Lower leg skin (tissue), 2 donors: ENCODE results near the gene CCT6B.

DNA sequence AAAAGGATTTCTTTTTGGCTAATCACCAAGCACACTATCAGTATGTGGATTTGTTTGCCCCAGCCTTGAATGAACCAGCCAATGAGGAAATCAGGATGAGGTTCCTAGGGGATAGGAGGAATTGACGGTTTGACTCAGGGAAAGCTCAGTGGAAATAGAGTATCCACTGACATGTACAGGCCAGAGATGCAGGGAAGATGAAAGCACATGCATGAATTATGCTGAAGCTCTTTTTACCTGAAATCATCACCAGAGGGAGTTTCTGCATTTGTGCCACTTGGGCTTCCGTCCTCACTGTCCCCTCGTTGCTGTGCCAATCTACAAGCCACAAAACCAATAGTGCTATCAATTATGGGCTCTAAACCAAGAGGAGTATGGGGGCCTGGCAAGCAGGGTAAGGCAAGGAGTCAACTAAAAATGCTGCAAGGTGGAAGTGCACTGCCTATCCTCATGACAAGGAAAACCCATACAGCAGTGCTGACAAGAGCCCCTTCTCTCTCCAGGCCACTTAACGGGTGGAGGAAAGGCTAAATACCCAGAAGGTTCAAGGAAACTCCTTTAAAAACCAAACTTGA lies 919 bp downstream of the C17orf75 start:
- PRO-cap: no peak
- RAMPAGE, long total RNA, 2 experiments: no peak in any of the 2 experiments

DNA sequence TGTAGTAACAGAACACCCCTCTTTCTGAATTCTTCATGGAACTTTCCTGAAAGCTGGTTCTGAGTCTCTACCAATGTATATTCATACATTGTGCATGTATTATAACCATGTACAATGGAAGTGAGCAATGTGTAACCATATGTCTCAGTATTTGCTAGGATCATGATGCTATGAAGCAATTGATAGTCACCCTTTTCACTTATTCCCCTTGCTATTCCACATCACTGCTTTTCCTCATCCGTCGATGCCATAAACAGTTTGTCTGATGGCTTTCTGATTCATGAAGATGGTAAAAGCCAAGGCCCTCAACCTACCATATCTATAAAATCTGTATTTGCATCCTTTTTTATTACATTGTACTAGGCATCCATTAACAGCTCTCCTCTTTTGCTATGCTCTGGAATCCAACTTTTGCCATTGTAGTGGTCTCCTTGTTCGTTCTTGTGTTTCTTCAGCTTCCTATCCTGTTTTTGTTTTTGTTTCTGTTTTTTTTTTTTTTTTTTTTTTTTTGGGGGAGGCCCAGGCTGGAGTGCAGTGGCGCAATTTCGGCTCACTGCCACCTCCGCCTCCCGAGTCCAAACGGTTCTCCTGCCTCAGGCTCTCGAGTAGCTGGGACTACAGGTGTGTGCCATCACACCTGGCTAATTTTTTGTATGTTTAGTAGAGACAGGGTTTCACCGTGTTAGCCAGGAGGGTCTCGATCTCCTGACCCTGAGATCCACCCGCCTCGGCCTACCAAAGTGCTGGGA lies 34.5 kb downstream of the ZNF207 start:
- PRO-cap: no peak
- RAMPAGE, long total RNA, 2 experiments: no peak in any of the 2 experiments

DNA sequence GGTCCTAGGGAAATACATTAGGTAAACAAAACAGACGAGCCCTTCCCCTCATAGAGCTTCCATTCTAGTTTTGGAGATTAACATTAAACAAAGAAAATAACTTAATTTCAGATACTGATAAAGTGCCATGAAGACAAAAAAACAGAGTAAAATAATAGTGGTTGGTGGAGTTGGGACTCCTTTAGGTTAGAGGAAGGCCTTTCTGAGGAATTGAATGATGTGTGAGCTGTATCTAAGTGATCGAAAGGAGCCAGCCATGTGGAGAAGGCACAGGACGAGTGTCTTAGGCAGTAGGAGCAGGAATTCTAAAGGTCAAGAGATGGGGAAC lies 43.6 kb downstream of the ZNF207 start:
- PRO-cap: no peak
- RAMPAGE, long total RNA, 2 experiments: no peak in any of the 2 experiments

GRCh38 chr17:32483166-32484374 lies 3.2 kb upstream of the CDK5R1 start:
- PRO-cap: no peak
- RAMPAGE, long total RNA, 2 experiments: no peak in any of the 2 experiments

GRCh38 chr17:32489125-32490039 lies 2.6 kb downstream of the CDK5R1 start:
- PRO-cap: no peak
- RAMPAGE, long total RNA, 2 experiments: no peak in any of the 2 experiments

DNA sequence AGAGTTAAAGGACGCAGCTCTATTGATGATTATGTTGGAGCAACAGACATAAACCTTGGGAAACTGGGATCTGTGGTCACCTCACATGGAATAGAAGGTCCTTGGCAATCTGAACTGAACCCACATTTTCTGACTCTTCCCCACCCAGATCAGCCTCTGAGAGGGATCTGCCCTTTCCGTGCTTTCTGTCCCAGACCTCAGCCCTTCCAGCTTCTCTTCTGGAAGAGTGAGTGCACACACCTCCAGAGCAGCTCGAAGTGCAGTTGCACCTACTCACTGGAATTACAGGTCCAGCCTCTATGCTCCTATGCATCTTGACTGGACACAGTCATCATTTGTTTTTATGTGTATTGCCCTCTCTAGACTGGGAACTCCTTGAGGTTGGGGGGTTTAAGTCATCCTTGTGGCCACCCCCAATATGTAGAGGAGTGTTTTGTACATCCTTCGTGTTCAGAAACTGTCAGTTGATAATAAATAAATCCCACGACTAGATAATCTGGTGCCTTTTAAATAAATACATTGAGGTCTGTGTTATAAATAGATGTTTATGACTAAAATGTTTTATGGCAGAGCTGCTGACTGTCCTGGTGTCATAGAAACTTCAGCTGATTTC lies 81.9 kb downstream of the CDK5R1 start:
- PRO-cap: no peak
- RAMPAGE, long total RNA, 2 experiments: start-site peak on the minus strand in 1 of 2 experiments, centred at position 359 of the sequence, 8 reads per replicate

DNA sequence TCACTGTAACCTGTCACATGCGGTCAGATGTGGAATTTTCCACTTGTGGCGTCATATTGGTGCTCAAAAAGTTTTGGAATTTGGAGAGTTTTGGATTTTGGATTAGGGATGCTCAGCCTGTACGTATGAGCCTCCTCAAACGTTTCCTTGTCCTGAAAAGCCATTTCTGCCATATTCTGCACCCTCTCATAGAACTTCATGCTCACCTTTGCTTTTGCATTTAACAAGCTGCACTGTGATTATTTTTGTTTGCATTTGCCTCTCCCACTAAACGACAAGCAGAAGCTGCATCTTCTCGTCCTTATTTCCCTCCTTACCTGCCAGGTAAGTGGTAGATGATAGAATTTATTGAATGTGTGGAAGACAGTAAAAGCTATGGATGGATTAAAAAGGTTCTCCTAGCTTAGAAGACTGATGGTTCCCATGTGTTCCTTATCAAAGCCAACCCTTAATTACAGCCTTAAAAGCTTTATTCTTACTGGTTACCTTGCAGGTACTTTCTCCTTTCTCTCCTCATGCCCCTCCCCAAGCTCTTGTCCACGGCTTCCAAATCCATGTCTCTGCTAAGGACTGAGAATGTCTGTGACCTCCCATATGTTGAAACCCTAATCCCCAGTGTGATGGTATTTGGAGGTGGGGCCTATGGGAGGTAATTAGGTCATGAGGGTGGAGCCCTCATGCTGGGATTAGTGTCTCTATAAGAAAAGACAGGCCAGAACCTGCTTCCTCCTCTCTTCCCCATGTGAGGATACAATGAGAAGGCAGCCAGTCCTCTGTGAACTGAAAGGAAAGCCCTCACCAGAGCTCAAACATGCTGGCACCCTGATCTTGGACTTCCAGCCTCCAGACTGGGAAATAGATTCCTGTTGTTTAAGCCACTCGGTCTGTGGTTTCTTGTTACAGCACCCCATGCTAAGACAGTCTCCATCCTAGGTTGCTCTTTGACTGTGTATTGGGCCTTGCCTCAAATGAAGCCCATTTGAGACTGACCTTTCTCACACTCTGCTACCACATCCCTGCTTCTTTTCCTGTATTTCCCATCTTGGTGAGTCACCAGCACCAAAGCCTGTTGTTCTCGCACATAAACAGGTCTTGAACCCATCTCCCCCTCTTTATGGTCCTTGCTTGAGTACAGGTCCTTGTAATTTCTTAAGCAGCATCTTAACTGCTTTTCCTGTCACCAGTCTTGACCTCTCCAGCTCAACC lies 134.7 kb downstream of the CDK5R1 start:
- PRO-cap: no peak
- RAMPAGE, long total RNA, 2 experiments: no peak in any of the 2 experiments

- PRO-cap: no peak
- RAMPAGE, long total RNA, 2 experiments: start-site peak on the minus strand in 1 of 2 experiments, at chr17:32684255-32684272 at its widest, 30 reads per replicate
These were observed 192.8 kb downstream of the MYO1D start for GRCh38 chr17:32684188-32684441.

DNA sequence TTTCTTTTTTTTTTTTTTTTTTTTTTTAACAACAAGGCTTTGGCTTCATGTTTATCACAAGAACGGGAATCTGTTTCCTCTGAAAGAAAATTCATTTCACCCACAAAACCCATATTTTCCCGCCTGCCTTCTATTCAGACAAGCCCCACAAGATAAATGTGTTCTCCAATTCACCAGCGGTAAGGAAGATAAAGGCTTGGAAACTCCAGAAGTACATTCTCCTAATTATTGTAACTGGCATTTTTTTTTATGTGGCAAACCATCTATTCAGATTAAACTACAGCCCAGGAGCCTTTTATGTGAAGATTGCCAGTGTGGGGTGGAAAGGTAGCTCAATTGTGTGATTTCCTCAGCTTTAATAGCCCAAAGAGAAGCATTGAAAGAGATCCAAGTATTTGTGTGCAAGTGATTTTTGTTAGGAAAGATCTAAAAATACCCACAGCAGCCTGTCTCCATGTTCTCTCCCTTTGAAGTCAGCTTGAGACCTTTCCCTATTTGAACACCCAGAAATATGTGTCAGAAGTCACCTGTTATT lies 451.4 kb upstream of the CCL2 start:
- PRO-cap: no peak
- RAMPAGE, long total RNA, 2 experiments: no peak in any of the 2 experiments

DNA sequence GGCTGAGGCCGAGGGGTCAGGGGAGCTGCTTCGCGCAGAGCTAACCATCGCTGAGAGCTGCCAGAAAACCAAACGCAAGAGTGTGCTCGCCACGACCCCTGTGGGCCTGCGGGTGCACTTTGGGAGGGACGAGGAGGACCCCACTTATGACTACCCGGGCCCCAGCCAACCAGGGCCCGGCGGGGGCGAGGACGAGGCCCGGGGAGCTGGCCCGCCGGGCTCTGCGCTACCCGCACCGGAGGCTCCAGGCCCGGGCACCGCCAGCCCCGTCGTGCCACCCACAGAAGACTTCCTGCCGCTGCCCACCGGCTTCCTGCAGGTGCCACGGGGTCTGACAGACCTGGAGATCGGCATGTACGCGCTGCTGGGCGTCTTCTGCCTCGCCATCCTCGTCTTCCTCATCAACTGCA lies 57.9 kb downstream of the TMEM132E start:
- PRO-cap: no peak
- RAMPAGE, long total RNA, 2 experiments: no peak in any of the 2 experiments

GRCh38 chr17:34731985-34732363 lies 152.6 kb downstream of the TMEM132E start:
- PRO-cap: no peak
- RAMPAGE, long total RNA, 2 experiments: no peak in any of the 2 experiments

GRCh38 chr17:34960903-34961709 lies at the start of gene CCT6B:
TSS of gene CCT6B (minus strand) at chr17:34961460.
- PRO-cap: bidirectional peak, plus-strand start at chr17:34961540, minus-strand start at chr17:34961491
- RAMPAGE, long total RNA, 2 experiments: start-site peak on the plus strand in 2 of 2 experiments, at chr17:34961556-34961561 at its widest, 35 to 58 reads per replicate; start-site peak on the minus strand in 1 of 2 experiments, at chr17:34961406-34961497 at its widest, 10 reads per replicate

- PRO-cap: no peak
- RAMPAGE, long total RNA, 2 experiments: no peak in any of the 2 experiments
These were observed 38.7 kb downstream of the LIG3 start for GRCh38 chr17:35019109-35019308.

DNA sequence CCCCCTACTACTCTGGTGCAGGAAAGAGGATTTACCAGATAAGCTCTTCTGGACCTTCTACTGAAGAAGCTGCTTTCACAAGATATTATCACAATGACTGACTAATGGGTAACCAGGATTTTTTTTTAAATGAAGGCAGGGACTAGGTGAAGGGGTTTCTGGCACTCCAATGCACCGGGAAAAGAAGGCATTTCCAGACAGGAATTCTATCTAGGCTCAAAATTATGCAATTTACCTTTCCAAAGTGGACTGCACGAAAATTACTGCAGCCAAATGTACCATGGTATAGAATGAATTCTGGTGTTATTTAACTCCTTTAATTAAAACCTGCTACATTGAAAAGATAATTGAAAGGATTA lies 16.5 kb downstream of the RFFL start:
- PRO-cap: no peak
- RAMPAGE, long total RNA, 2 experiments: no peak in any of the 2 experiments

- PRO-cap: no peak
- RAMPAGE, long total RNA, 2 experiments: no peak in any of the 2 experiments
These were observed 58.3 kb downstream of the SLFN11 start for GRCh38 chr17:35314799-35315854.

GRCh38 chr17:35409738-35410703 lies 22.3 kb downstream of the SLFN12 start:
- PRO-cap: no peak
- RAMPAGE, long total RNA, 2 experiments: no peak in any of the 2 experiments

- PRO-cap: no peak
- RAMPAGE, long total RNA, 2 experiments: start-site peak on the minus strand in 1 of 2 experiments, at chr17:35433152-35433182 at its widest, 8 reads per replicate
These were observed 588 bp upstream of the SLFN12 start for GRCh38 chr17:35432790-35433386.

GRCh38 chr17:35449318-35449882 lies 834 bp upstream of the SLFN13 start:
- PRO-cap: no peak
- RAMPAGE, long total RNA, 2 experiments: no peak in any of the 2 experiments

DNA sequence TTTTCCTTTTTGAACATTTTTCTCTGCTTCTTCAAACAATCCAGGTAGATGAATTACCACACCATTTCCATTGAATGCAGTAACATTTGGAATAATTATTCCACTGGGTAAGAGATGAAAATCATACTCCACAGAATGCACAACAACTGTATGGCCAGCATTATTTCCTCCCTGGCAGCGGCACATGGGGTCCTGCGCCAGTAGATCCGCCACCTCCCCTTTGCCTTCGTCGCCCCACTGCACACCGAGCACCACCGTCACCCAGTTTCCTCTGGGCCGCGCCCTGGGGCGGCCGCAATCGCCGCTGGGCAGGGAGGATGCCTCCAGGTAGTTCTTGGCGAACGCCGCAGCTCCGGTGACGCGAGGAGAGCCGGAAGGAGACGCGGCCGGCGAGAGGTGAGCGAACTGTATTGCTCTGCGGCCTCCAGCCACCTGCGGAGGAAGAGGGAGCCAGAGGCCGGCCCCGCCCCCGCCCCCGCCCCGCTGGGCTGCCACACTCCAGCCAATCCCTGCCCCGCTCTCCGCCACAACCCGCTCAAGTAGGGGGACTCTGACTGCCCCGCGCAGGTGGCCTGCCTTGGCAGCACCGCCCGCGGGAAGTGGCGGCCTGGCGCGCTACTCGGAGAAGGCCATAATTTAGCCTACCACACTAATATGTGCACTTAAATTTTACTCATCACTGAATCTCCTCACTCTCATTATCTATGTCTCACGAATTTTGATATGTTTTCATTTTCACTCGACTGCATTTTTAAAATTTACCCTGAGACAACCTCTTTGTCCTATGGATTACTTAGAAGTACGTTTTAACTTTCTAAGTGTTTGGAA lies 11.9 kb upstream of the SLFN13 start:
- PRO-cap: no peak
- RAMPAGE, long total RNA, 2 experiments: no peak in any of the 2 experiments

- PRO-cap: no peak
- RAMPAGE, long total RNA, 2 experiments: no peak in any of the 2 experiments
These were observed 715 bp downstream of the PEX12 start for GRCh38 chr17:35577582-35578129.